Mammary microvascular endothelial cell (primary cell): Measurements from ENCODE around the genes GAP43, UPK1B and PARP14.

GRCh38 chr3:115085123-115085750 lies 61.9 kb downstream of the ZBTB20 start:
- RAMPAGE, long total RNA = no peak

DNA sequence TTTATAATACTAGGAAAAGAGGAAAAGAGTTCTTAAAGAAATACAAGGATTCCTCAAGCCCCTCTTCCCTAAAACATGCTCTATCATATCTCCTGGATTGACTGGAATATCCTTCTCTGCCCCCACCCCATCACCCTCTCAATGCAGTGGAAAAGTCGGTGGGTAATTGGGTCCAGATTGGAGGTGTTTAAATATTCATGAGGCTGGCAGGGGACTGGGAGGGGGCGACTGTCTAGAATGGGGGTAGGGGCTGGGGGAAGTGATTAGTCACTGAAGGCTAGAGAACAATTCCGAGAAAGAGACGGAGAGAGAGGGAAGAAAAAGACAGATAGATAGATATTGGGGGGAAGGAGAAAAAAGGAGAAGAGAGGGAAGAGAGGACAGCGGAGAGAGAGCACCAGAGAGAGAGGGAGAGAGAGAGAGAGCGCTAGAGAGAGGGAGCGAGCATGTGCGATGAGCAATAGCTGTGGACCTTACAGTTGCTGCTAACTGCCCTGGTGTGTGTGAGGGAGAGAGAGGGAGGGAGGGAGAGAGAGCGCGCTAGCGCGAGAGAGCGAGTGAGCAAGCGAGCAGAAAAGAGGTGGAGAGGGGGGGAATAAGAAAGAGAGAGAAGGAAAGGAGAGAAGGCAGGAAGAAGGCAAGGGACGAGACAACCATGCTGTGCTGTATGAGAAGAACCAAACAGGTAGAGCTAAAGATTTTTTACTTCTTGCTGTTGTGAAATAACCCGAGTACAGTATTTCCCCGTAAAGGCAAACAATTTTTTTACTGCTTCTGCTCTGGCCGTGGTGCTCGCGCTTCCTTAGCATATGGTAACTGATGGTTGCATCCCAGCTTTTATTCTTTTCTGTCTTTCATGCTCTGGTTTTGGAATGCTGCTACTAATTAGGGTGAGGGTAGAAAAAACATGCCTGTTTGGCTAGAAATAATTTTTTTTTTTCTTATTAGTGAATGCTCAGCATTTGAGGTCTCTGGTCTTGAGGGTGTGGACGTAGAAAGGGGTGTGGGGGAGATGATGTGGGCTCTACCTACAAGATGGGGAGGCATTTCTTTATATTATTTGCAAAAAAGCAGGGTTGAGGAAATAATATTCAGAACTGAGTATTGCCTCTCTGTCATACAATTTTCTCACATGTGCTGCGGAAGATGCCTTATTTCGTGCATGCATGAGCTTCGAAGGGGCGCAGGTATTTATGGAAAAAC lies at the start of gene GAP43:
TSS of gene GAP43 (plus strand) at position 476 of the 1,203 bp plus-strand sequence.
- RAMPAGE, long total RNA = no peak

DNA sequence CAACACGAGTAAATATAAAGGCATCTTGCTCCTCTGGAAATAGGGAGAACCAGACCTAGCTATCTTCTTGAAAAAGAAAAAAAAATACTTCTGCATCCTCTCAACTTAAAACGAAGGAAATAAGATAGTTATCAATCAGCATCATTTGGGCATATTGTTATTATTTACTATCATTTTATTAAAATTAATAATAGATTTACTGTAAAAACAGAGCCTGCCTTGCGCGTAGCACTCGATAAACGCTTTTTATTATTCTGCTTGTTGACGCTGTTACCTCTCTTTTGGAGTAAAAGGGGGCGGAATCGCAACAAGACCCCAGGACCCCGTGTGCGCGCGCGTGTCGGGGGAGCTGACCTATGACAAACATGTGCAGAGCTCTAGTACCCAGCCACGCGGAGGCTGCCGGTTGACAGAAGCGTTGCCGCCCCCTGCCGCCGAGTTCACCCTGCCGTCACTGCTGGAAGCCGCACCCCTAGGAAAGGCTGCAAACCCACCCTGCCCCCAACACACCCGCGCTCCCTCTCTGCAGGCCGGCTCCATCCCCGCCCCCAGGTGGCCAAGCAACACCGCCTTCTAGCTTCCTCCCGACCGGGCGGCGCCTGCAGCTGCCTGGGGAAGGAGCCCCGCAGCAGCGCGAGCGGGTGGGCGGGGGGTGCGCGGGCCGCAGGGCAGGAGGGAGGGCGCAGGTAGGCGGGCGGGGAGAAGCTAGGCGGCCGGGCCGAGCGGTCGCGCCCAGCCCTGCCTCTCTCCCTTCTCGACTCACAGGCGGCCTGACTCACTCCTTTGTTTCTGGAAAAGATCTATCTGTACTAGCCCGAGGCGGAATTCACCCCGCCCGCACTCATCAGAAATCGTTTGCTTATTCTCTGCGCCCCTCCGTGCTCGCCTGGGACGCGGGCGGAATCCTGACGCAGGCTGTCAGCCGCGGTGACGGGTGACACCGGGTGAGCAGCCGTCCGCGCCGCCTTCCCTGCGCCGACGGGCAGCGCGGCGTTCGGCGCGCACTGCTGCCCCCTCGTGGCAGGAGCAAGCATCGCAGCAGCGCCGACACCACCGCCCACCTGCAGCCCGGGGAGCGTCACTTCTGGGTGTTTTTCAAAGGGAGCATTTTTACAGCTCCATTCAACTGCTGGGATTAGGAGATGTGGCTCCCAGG lies 160.7 kb downstream of the GAP43 start:
- RAMPAGE, long total RNA = no peak

GRCh38 chr3:116444032-116444675 lies 1.1 kb downstream of the LSAMP start:
- RAMPAGE, long total RNA = no peak

DNA sequence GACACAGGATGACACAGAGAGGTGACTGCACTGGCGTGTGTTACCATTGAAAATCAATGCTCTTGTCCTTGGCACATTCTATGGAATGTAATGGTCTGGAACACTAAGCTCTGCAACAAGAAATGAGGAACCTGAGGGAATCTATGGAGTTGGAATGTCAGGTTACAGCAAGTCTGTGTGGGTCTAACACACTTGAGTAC lies 772.5 kb upstream of the LSAMP start:
- RAMPAGE, long total RNA = no peak

GRCh38 chr3:117276703-117277122 lies 831.4 kb upstream of the LSAMP start:
- RAMPAGE, long total RNA = no peak

DNA sequence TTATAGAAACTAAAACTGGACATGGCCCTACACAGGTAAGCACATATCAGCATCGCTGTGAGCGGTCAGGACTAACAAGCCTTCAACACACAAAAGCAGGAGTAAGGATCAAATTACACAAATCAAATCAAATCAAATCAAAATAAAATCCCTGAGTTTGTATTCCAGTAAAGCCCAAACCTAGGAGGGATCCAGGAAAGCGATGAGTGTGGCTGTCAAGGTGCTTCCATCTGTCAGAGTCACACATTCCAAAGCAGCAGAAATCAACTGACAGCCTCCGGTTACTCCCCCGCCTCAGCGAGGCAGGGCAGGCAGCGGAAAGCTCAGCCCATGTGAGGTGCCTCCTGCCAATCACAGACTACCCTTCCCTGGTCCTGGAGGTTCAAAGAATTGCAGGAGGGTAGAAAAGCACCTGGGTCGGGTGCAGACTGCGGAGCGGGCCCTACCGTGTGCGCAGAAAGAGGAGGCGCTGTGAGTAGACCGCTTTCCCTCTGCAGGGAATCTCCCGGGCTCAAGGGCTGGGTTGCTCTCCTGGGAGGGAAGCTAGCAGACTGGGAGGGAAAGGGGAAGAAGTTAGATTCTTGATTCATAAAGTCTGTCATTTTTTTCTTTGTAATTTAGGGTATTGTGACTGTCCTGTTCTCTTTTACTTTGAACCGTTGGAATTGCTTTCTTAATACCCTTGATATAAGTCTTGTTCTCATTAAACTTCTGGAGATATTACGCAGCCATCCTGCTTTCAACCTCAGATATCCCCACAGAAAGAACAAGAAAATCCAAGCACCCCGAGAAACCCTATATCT lies at the start of gene UPK1B:
TSS of gene UPK1B (plus strand) at position 431 of the 803 bp plus-strand sequence.
- RAMPAGE, long total RNA = no peak

- RAMPAGE, long total RNA = no peak
Observed at GRCh38 chr3:119257938-119258334, 17.3 kb upstream of the B4GALT4 start.

- RAMPAGE, long total RNA = no peak
Observed at GRCh38 chr3:119414195-119414682, 49.2 kb downstream of the TMEM39A start.

GRCh38 chr3:119439791-119440470 lies 23.5 kb downstream of the TMEM39A start:
- RAMPAGE, long total RNA = no peak

DNA sequence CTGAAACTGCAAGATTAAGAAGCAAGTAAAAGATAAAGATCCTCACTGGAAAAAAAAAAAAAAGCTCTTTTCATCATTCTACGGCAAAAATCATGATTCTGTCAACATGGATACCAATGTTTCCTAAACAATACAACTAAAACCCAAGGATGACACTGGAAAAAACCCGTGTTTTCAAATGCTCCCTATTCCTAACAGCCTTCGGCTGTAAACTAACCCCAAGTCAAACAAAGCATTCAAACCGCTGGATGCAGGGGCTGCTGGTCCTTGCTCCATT lies 632 bp downstream of the TMEM39A start:
- RAMPAGE, long total RNA = no peak

DNA sequence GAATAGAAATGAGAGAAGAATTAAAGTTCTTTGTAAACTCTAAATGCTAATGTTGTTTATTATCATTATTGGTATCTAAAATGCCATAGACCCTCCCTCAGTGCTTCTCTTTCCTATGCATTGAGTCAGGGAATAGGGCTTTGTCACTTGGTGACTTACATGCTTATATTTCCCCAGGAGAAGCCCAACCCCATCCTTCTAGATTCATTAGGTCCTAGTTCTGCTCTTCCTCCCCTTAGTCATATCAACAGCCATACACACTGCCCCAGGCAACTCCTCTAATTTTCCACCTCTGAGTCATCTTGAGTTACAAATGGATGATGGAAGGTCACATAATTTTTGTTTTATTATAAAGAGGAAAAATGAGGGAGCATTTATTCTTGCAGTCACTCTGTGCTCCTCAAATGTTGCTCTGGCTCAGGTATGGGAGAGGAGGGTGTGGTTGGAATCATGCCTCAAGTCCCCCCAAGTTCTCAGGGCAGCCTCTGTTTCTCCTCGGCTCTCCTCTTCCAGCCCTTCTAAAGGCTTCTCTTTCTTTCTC lies 45.5 kb upstream of the FSTL1 start:
- RAMPAGE, long total RNA = no peak

DNA sequence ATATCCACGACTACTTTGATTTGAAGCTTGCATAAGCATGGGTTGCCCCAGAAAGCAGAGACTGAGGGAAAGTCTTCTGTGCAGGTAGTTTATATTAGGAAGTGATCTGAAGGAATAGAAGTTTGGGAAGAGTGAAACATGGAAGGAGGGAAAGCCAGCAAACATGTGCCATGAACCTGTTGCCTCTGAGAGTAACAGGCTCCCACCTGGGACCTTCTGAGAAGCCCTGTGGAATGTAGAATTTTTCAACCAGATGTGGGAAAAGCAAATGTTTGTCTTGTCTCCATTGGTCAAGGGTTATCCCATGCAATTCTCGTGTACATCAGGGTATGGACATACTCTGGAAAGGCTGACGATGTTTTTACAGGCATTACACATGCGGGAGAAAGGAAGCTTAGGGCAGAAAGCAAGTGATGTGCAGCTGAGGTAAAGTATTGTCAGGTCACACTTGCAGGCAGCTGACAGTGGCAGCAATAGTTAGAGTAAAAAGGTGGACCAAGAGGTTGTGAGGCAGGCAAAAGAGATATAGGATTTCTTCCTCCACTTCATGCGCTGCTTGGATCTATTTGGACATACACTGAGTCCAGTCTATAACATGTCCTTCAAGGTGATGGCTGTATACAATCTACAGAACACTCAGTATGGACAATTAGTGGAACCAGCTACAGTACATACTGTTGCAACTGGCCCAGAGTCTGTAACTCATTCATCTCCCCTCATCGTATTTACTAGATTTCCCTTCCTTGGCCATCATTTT lies 7.3 kb downstream of the NDUFB4 start:
- RAMPAGE, long total RNA = no peak

DNA sequence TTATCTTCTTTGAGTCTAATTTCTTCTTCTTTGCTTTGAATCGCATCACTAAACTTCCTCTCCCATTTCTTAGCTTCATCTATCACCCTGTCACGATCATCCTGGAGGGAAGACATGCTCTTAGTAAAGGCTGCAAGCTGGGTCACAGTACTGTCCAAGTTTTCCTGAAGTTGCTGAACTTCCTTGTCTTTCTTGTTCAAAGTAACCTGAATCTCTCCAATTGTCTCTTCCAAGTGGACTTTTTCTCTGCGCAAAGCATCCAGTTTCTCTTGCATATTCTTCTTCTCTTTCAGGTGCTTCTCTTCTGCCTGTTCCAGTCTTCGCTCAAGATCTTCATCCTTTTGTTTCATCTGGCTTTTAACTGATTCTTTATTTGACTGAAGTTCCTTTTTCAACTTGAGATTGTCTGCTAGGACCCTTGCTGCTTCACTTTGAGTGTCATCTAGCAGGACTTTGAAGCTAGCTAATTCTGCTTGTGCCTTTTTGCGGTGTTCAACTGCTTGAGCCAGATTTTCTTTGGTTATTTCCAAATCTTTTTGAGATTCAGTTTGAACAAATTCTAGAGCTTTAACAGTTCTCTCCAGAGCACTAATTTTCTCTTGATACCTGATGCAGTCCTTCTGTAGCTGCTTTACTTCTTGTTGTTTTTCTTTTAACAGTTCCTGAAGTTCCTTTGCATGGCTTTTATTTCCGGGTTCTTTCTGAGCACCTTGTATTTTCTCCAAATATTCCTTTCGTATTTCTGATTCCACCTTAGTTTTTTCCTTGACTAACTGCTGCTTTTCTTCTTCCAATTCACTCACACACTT lies 33.3 kb upstream of the HCLS1 start:
- RAMPAGE, long total RNA = no peak

DNA sequence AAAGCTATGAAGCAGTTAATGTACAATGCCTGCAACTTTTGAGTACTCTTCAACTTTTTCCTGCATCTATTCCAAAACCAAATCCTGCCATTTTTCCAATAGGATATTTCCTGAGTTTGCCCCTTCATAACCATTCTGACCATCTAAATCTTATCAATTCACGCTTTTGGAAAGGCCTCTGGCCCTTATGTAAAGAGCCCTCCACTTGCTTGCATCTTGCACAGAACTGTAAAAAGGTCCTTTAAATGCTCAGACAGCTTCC lies 1.1 kb downstream of the GOLGB1 start:
- RAMPAGE, long total RNA = no peak

DNA sequence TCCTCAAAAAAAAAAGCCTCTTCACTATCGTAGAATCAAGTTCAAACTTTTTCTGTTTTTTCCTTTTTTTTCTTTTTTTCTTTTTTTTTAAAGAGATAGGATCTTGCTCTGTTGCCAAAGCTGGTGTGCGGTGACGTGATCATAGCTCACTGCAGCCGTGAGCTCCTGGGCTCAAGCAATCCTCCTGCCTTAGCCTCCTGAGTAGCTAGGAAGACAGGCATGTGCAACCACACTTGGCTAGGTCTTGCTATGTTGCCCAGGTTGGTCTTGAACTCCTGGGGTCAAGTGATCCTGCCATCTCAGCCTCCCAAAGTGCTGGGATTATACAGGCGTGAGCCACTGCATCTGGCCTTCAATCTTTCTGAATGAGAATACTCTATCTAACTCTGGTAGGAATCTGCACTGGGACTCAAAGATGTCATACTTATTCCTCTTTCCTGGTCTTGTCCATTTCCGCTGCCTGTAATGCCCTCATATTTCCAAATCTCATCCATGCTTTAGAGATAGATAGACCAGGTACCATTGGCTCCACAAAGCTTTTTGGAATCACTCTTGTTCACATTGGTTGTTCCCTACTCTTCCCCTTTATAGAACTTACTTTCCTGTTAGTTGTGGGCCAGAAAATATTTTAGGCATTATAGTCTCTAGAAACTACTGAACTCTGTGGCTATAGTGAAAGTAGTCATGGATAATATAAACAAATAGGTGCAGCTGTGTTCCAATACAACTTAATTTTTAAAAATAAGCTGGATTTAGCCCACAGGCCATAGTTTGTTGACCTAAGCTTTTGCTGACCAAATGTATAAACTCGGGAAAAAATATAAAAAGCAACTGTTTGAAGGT lies 13.7 kb downstream of the IQCB1 start:
- RAMPAGE, long total RNA = no peak

- RAMPAGE, long total RNA = no peak
Observed at GRCh38 chr3:121835475-121835830, 444 bp downstream of the EAF2 start.

DNA sequence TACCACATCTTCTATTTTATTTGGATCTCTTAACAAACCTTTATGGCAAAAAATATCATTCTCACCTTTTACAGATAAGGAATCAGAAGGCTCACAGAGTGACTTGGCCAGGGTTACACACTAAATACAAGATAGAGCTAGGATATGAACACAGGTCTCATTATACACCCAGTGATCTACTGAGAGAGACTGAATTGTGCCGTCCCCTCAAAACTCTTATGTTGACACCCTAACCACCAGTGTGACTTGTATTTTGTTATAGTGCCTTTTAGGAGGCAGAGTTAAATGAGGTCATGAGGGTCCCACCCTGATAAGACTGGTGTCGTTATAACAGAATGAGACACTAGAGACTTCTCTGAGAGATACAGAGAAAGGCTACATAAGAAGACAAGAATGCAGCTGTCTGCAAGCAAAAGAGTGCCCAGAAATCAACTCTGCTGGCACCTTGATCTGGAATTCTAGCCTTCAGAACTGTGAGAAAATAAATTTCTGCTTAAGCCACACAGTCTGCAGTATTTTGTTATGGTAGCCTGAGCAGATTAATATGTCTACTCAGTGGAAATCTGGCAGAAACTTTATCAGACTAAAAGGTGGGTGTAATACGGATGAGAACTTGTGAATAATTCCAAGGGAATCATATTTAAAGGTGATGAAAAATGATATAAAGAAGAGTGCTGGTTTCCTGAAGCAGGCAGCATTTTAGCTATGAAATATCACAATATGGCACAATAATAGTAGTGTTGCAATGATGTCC lies 12.5 kb downstream of the KPNA1 start:
- RAMPAGE, long total RNA = no peak

DNA sequence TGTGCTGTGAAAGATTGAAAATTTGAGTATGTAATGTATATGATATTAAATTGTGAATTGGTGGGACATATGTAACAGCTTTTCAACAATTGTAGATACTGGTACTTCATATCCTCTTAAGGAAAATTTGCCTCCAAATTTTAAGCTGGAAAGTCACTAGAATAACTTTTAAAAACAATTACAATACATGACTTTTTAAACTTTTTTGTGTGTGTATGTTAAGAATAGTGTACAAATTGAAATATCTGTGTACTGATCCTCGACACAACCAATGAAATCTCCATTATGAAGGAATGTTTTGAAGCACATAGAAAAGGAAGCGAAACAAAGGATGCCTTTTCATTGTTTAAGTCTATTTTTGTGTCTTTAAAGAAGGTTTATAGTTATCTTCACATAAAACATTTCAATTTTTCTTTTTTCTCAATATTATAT lies 1.4 kb downstream of the PARP15 start:
- RAMPAGE, long total RNA = no peak

DNA sequence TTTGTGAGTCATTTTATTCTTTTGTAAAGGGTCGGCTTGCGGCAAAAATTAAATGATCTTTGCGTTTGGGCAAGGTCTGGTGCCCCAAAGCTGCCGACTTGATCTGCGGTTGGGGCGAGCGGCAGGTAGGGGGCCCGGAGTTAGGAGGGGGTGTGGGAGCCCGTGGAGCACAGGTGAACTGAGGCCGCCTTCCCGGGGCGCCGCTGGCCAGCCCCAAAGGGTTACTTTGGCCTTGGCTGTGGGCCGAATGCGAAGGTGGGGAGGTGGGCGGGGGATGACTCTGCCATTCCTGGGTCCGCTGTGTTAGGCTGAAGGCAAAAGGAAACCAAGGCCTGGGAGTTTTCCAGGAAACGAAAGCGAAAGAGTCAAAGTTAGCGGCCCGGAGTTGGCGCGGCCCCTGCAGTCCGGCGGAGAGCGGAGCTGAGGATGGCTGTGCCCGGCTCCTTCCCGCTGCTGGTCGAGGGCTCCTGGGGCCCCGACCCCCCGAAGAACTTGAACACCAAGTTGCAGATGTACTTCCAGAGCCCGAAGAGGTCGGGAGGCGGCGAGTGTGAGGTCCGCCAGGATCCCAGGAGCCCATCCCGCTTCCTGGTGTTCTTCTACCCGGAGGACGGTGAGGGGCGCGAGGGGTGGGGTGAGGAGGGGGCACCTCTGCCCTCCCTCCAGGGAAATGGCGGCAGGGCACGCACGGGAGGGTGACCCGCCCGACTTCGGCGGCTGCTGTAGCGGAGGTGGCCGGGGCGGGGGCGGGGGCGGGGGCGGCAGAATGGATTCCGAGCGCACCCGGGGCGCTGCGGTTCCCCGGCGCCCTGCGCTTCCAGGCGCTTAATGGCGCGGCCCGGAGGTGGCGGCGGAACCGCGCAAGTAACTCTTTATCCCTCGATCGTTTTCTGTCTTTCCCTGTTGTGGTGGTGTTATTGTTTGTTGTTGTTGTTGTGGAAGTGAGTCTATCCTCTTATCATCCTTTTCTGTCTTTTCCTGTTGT lies at the start of gene PARP14:
TSS of gene PARP14 (plus strand) at position 382 of the 985 bp plus-strand sequence.
- RAMPAGE, long total RNA = start-site peak on the plus strand centred at position 382 of the sequence, 59 bp wide, 1,629 and 493 reads in 2 replicates